ENCODE measurements around a stretch of chr19.

- RRBS = no CpG with 5 or more reads among the region's 2 CpGs
These were observed 29.7 kb downstream of the LSM14A start for GRCh38 chr19:34202061-34202339.

- RRBS = no CpG with 5 or more reads among the region's 7 CpGs
These were observed 6.4 kb downstream of the GARRE1 start for GRCh38 chr19:34260743-34261221.

DNA sequence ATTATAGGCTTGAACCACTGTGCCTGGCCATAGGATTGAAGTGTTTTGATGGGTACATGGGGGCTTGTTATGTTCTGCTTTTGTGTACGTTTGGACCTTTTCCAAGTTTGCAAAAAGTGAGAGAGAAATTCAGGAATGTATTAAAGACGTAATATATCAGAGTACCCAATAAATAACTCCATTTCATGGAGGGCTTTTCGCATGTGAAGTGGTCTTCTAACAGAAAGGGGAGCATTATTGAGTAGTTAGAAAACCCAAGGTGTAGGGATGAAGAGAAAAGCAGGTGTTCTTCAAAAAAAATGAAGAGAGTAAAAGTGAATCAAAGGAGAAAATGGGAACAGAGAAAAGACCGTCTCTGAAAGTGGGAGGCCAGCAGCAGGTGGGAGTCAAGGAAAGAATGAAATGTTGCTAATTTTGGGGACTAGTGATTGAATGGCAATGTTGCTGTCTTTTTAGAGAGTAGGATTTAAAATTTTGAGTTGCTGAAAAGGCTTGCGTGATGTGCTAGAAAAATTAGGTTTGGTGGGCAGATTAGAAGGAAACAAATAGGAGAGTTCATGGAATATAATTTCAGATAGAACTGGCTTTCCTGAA, 55.3 kb upstream of the GPI start:
- RRBS = no CpG with 5 or more reads among the region's 5 CpGs

DNA sequence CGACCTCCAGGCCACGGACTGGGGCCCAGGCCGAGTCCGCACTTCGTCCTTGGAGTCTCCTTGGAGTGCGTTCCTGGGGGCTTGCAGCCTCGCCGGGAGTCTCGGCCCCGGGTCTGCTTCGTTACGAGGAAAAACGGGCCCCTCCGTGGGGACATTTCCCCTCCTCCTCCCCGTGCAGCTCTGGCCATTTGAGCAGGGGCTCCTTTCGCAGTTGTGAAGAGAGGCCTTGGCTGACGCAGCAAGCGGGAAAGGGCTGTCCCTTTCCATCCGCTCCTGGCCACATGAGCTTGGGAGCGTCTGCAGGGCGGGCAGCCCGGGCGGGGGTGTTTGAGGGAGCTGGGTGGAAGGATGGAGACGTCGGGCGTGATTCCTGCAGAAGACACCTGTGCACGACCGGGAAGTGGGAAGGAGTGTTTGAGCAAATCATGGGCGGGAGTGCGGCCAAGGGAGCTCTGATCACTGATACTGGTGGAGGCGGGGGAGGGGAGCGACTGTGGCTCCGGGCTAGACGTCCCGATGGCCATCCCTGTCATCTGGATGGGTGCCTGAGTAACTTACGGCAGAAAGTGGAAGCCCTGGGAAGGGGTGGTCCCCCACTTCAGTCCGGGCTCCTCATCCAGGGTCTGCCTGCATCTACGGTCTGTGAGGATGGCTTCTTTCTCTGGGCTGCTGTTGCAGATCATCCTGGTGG, 644 bp downstream of the GPI start:
- RRBS = under 1% methylated on average over 16 of the region's 38 CpGs

DNA sequence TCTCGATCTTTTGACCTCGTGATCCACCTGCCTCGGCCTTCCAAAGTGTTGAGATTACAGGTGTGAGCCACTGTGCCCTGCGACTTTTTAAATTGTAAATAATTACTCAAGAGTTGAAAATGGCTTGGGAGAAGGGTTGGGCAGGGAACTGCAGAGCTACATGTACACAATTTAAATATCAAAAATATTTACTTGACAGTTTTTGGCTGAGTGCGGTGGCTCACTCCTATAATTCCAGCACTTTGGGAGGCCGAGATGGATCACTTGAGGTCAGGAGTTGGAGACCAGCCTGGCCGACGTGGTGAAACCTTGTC, 8.0 kb downstream of the PDCD2L start:
- RRBS = no CpG with 5 or more reads among the region's 8 CpGs

- RRBS = no CpG with 5 or more reads among the region's 5 CpGs
These were observed 21.3 kb upstream of the WTIP start for GRCh38 chr19:34460320-34460588.

GRCh38 chr19:34462016-34462804, 19.3 kb upstream of the WTIP start:
- RRBS = no CpG with 5 or more reads among the region's 8 CpGs

- RRBS = no CpG with 5 or more reads among the region's 29 CpGs
These were observed 15.9 kb downstream of the WTIP start for GRCh38 chr19:34497156-34498104.

DNA sequence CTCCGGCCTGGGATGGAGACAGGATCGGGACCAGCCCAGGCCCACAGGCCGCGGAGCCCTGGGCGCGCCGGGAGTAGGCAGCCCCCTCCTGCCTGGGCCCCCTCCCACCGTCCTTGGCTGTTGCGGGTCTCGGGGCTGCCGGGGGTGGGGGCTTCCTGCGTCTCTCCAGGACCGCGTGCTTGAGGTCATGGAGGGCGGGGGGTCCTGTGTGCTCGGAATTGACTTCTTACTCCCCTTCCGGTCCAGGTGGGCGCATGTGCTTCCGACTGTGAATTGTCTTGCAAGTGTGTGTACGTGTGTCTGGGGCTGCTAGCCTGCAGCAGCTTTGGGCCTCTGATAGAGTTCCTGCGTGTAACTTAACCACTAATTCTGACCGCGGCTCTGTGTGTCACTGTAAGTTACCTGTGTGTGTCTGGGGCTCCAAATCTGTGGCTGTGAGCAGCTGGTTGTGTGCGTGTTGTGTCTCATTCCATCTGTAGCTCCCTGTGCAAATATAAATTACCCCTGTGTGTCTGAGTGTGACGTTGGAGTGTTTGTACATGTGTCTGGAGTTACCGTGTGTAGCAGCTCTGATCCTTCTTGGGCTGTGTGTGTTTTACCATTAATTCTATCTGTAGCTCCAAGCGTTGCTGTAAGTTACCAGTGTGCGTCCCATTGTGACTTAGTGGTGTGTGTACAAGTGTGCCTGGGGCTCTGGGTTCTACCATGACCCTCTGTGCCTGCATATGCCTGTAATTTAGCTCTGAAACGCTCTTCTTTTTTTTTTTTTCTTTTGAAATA, 919 bp downstream of the GRAMD1A start:
- RRBS = 1% methylated on average over 15 of the region's 29 CpGs

DNA sequence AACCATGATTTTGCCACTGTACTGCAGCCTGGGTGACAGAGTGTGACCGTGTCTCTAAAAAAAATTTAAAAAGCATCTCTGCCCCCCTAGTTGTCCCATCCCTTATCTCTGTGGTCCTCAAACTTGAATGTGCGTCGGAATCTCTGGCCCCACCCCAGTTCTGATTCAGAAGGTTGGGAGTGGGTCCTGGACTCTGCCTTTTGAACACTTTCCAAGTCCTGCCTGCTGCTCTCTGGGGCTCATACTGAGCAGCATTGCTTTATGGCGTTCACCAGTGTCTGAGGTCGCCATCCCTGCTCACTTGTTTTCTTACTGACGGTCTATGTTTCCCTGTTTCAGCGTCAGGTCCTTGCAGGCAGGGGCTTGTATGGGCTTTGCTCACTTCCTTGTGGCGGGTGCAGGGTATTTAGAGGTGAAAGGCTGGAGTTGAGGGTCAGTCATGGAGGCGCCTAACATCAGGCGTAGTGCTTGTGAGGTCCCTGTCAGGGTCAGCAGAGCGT, 4.2 kb downstream of the GRAMD1A start:
- RRBS = no CpG with 5 or more reads among the region's 11 CpGs

DNA sequence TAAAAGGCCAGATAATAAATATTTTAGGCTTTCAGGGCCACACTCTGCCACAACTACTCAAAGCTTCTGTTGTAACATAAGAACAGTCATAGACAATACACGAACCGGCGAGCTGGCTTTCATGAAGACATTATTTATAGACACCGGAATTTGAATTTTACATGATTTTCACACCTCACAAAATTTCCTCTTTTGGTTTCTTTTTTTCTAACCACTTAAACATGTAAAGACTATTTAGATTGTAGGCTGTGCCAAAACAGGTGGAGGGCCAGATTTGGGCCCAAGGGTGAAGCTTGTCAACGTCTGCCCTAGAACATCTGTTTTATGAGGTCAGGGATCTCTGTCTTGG, 29.7 kb upstream of the FXYD3 start:
- RRBS = no CpG with 5 or more reads among the region's 5 CpGs

GRCh38 chr19:35129297-35130338, 5.2 kb downstream of the LGI4 start:
- RRBS = no CpG with 5 or more reads among the region's 19 CpGs

GRCh38 chr19:35136734-35137845, 1.5 kb upstream of the FXYD1 start:
- RRBS = no CpG with 5 or more reads among the region's 22 CpGs

DNA sequence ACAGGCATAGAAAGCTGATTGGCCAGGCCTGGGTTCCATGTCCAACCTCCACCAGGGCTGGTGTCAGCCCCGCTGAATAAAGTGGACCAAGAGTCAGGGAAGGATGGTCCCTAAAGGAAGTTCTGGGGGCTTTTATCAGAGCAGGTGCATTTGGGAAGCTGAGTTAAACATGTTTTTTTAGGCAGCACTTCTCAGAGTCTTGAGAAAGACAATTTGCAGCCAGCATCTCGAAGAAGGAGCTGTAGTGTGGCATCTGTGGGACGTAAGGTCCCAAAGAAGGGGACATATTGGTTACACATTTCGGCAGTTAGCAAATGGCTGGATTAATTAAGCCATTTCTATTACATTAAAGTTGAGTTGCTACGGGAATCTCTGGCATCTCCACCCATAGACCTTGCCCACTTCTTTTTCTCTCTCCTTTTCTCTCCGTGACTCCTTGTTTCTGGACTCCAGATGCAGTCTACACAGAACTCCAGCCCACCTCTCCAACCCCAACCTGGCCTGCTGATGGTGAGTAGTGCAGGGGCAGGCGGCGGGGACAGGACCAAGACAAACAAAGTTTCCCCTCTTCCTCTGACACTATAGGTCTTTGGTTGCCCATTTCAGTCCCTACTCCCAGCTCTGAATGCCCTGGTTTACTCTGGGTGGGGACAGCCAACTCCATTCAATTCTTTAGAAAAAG, 3.5 kb downstream of the FXYD5 start:
- RRBS = no CpG with 5 or more reads among the region's 8 CpGs

DNA sequence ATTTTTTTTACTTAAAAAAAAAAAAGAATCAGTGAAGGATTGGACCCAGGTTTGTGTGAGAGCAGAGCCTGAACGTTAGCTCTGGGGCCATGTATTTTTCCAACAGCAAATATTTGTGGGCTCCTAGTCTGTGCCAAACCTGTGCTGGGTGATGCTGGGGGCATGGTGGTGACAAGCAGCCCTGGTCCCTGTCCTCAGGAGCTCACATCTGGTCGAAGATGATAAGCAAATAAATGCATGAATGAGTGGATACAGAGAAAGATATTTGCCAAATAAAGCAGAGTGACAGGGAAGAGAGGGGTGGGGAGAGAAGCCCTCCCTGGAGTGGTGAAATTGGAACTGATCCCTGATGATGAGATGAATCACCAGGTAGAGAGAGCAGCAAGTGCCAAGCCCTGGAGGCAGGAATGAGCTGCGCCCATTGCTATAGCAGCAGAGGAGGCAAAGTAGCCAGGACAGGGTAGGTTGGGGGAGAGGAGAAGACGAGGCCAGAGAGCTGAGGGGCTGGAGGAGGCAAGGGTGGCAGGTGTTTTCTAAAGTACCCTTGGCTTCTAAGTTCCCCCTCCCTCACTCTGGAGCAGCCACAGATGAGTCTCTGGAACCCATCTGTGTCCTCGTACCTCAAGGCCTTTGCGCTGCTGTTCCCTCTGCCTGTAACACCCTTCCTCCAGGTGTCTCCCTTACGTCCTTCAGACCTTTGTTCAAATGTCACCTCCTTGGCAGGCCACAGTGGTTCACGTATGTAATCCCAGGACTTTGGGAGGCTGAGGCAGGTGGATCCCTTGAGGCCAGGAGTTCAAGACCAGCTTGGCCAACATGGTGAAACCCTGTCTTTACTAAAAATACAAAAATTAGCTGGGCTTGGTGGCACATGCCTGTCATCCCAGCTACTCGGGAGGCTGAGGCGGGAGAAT, 13.8 kb downstream of the FXYD5 start:
- RRBS = no CpG with 5 or more reads among the region's 10 CpGs

- RRBS = no CpG with 5 or more reads among the region's 6 CpGs
These were observed 22.2 kb downstream of the FAM187B start for GRCh38 chr19:35206211-35206907.

GRCh38 chr19:35210596-35211118, 17.9 kb downstream of the FAM187B start:
- RRBS = no CpG with 5 or more reads among the region's 10 CpGs

DNA sequence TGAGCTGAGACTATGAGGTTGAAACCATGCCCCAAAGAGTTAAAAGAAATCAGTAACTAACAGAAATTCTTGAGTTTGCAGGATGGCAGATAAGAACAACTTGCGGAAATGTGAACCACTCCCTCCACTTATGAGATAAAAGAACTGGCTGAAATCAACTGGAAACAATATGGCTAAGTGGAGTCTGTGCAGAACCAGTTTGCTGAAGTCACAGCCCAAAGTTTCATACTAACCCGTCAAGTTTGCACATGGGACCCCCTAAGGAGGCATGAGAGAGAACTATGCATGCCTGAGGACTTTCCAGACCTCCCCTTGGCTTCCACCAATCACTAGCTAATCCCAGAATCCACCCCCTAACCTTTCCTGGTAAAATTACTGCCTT, 8.0 kb downstream of the FAM187B start:
- RRBS = no CpG with 5 or more reads among the region's 2 CpGs

DNA sequence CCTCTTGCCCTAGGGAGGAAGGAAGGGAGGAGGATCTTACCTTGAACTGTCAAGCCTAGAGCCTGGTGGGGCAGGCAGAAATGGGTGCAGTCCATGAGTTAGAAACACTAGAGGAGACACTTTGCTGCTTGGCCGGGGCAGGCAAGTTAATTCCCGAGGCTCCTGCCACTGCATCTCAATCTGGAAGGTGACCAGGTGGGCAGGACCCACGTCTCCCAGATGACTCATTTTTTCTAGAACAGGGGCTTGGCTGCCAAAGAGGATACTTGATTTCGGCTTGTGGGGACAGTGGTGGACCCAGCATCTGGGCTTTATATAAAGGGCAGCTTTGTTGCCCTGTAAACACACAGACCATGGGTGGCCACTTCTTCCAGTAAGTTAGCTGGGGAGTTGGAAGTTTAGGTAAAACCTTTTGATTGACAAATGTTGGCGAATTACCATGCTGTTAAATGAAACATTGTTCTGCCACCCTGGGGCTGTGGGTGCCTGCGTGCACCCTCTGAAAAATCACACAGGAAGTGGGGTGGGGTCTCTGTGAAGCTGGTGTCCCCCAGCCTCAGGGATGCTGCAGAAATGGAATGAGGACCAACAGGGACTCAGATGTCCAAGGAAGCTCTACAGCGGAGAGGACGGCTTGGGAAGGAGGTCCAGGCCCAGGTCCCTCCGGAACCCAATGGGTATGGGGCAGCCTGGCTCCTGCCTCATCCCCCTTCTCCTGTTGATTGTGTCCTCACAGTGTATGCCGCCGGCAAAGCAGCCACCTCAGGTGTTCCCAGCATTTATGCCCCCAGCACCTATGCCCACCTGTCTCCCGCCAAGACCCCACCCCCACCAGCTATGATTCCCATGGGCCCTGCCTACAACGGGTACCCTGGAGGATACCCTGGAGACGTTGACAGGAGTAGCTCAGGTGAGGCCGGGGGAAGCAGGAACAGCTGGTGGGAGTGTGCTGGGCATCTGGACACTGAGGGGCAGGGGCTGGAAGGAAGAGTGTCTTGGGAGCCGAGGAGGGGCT, 2.8 kb upstream of the USF2 start:
- RRBS = 88% methylated on average over 3 of the region's 16 CpGs

DNA sequence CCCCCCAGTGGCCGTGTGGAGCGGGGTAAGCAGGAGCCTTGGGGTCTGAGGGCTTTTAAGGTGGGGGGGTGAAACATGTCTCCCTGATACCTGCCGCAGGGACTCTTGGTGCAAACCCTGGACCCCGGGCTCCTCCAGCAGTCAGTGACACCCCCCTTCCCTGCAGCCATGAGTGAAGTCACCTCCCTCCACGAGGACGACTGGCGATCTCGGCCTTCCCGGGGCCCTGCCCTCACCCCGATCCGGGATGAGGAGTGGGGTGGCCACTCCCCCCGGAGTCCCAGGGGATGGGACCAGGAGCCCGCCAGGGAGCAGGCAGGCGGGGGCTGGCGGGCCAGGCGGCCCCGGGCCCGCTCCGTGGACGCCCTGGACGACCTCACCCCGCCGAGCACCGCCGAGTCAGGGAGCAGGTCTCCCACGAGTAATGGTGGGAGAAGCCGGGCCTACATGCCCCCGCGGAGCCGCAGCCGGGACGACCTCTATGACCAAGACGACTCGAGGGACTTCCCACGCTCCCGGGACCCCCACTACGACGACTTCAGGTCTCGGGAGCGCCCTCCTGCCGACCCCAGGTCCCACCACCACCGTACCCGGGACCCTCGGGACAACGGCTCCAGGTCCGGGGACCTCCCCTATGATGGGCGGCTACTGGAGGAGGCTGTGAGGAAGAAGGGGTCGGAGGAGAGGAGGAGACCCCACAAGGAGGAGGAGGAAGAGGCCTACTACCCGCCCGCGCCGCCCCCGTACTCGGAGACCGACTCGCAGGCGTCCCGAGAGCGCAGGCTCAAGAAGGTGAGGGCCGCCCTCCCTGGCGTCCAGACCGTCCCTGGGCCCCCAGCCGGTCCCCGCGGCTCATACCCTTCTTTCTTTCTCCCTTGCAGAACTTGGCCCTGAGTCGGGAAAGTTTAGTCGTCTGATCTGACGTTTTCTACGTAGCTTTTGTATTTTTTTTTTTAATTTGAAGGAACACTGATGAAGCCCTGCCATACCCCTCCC, 1.5 kb upstream of the USF2 start:
- RRBS = 5% methylated on average over 25 of the region's 69 CpGs

Data from BE2C (cell line).